Calu3 (cell line): ENCODE measurements around a stretch of chr20.

GRCh38 chr20:47319643-47320497 is 36.6 kb downstream of the ZMYND8 start:
- PRO-cap: bidirectional peak, plus-strand start at chr20:47320027, minus-strand start at chr20:47319904

DNA sequence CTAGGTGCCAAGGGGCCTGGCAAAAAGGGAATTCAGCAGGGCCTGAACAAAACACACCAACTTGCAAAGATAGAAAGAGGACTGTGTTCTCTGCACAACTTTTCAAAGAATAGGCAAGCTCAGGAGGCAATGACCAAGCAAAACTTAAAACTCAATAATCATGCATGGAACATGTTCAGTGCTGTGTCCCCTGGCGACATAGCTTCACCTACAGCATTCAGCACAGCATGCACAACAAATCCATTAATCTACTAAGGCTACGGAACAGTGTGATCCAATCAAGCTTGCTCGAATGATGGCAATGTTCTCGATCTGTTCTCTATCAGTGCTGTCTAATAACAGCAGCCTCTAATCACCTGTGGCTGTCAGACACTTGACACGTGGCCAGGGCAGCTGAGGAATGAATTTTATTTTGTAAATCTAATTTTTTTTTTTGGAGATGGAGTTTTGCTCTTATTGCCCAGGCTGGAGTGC is 27.5 kb downstream of the ZMYND8 start:
- PRO-cap: no peak

DNA sequence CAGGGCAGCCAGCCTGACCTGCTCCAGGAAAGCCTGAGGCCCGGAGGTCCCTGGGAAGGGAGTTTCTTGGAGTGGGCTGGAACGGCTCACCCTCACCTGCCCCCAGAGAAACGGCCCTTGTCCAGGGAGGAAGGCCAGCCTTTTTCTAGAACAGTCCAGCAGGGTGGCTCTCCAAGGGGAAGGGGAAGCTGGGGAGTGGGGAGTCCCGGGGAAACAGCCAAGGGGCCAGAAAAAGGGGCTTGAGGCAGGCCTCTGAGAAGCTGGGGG is 440 bp upstream of the ZMYND8 start:
- PRO-cap: no peak

DNA sequence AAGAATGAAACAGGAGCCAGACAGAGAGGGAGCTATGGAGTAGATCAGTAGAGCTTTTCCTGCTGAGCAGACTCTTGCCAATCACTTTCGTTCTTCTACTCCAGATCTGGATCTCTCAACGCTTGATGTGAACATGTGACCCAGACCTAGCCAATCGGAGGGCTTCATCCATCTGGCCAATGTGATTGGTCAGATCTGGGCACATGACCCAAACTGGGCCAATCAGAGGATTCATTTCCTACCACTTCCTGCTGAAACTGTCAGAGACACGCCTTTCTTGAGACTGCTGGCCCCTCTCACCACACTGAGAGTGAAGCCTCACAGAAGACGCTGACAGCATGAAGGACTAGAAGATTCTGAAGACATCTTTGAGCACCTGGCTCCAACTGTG is 44.2 kb upstream of the ZMYND8 start:
- PRO-cap: no peak

DNA sequence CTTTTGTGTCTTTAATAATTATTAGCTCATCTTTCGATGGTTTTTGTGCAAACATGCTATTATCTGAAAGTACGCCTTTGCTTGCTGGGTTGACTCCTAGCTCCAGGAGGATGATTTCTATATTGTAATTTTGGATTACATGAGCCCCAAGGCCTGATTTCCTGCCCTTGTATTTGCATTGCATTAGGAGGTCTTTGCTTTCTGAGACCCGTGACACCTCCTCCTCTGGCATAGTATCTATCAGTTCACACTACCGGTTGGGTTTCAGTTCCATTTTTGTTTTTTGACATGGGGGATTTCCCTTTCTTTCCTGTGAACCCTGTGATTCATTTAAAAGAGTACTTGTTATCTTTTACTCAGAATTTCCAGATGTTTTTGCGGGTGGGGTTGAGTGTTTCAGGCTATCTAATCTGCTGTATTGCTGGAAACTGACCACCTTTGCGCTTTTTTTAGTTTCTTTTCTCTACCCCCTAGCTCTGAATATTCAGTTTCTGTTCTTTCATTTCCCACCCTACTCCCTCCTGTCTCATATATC is 14.6 kb upstream of the NCOA3 start:
- PRO-cap: no peak

DNA sequence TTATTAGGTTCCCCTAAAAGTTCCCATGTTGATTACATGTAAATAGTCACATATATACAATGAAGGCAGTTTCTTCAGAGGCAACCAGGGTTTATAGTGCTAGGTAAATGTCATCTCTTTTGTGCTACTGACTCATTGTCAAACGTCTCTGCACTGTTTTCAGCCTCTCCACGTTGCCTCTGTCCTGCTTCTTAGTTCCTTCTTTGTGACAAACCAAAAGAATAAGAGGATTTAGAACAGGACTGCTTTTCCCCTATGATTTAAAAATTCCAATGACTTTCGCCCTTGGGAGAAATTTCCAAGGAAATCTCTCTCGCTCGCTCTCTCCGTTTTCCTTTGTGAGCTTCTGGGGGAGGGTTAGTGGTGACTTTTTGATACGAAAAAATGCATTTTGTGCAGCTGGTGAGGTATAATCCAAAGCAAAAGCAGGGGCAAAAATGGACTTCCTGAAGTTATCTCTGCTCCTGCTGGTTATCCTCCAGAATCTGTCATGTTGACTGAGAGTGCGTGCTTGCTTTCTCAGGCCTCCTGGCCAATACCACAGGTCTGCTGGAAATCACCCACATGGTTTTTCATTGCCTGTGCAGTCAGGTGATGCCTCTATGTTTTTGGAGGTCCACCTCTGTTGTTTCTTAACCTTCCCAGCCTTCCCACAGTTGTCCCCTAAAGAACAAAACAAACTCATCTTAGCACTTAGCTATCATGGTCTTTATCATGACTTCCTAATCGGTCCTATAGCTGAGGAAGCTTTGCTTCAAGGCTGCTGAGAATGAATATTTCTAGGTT is 127.4 kb downstream of the SULF2 start:
- PRO-cap: no peak

DNA sequence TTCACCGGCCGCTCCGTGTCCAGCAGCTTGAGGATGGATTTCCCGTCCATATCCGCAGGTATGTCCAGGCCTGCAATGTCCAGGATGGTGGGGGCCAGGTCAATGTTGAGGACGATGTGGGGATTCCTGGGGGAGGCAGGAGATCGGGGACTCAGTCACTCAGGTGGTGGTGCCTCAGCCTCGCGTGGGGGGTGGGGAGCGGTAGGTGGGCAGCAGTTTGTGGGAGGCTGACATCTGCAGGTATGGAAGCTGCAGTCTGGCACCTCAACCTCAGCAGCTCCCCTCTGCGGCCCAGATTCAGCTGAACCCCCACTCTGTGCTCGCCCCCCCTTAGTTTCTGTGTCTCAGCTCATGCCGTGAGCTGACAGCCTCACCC is 106.6 kb downstream of the SULF2 start:
- PRO-cap: no peak

- PRO-cap: no peak
These were observed 59.9 kb downstream of the SULF2 start for GRCh38 chr20:47725418-47725798.

- PRO-cap: no peak
These were observed 48.4 kb downstream of the SULF2 start for GRCh38 chr20:47736875-47737271.

GRCh38 chr20:47763701-47764853 is 21.2 kb downstream of the SULF2 start:
- PRO-cap: no peak

DNA sequence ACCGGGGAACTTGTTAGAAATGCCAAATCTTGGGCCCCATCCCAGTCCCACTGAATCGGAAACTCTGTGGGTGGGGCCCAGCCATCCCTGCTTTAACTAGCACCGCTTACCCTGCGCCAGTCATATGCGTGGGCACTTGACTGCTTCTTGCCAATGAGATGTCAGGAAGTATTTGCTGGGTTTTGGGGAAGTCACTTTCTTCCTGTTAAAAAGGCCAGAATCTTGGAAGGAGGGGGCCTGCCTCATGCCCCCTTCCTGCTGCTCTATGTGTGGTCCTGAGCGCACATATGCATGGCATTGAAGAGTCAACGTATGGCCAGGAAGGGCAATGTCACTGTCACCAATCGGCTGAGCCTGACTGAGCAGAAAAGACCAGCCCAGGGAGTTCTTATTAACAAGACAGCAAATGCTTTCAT is 11.8 kb upstream of the SULF2 start:
- PRO-cap: no peak

GRCh38 chr20:48020088-48020451 is 234.8 kb upstream of the SULF2 start:
- PRO-cap: no peak

GRCh38 chr20:48635019-48635782 is 192.6 kb downstream of the PREX1 start:
- PRO-cap: no peak

GRCh38 chr20:48647415-48648195 is 180.2 kb downstream of the PREX1 start:
- PRO-cap: no peak

- PRO-cap: no peak
These were observed 111.6 kb downstream of the PREX1 start for GRCh38 chr20:48715968-48716841.

DNA sequence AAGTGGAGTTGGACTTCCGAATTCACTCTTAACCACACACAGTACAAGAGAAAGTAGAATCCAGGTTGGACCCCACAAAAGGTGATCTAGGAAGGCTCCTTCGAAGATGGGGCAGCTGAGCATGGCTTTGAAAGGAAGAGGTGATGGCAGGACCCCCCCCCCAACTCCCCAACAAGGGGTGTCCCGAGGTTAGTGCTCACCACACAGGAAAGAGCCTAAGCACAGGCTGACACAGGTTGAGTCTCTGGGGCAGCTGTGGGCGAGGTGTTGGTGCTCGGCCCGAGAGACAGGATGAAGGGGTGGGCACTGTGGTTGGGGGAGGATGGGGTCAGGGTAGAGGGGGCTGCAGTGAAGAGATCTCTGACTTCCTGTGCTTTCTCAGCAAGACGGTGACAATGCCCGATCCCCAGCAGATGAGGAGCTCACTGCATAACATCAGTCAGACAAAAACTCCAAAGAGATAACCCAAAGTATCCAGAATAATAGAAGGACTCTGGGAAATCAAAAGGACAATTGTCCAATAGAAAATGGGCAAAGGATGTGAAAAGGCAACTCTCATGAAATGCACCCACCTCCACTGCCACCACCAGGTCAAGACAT is 108.5 kb downstream of the PREX1 start:
- PRO-cap: no peak

GRCh38 chr20:48920983-48921104 is 667 bp upstream of the ARFGEF2 start:
- PRO-cap: no peak

DNA sequence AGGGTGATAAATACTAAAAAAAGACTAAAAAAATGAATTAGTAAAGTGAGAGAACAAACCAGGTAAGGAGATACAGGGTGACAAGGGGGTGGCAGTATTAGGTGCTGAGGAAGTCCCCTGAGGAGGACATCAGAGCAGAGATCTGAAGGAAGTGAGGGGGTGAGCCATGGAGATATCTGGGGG is 9.9 kb downstream of the ARFGEF2 start:
- PRO-cap: no peak

DNA sequence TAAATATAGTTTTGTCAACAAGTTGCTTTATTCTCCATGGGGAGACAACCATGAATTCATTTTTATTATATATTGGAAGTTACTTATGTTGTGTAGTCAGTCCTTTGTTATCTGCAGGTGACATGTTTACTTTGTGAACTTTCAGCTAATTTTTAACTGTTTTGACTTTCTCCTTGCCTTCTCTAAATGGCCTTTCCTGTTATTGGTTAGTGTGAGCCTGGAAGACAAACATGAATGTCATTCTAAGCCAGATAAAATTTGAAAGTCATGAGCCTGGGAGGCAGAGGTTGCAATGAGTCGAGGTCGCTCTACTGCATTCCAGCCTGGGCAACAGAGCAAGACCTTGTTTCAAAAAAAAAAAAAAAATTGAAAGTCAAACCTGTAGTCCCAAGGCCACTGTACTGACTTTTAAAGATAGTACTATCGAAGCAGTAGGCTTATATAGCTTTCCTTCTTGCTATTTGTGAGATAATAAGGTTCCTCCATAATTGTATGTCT is 37.0 kb upstream of the CSE1L start:
- PRO-cap: no peak

DNA sequence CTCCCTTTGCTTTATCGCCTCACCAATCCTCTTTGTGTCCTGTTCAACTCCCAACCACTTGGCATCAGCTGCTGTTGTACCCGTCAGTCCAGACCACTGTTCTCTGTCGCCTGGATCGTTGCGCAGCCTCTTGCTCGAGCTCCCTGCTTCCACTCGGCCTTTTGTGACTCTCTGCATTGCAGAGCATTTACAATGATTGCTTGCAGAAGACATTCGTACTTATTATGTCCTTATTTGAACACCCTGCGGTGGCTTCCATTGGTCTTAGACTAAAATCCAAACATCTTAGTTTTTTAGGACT is 14.6 kb downstream of the DDX27 start:
- PRO-cap: no peak